ENCODE measurements around a stretch of chr14.

GRCh38 chr14:71014354-71014811 is 107.1 kb downstream of the PCNX1 start:
- RAMPAGE, long total RNA: no peak
- RRBS: no CpG with 5 or more reads among the region's 4 CpGs

- RAMPAGE, long total RNA: no peak
- RRBS: no CpG with 5 or more reads among the region's 8 CpGs
Measured at GRCh38 chr14:71165163-71165824, 155.0 kb upstream of the SIPA1L1 start.

DNA sequence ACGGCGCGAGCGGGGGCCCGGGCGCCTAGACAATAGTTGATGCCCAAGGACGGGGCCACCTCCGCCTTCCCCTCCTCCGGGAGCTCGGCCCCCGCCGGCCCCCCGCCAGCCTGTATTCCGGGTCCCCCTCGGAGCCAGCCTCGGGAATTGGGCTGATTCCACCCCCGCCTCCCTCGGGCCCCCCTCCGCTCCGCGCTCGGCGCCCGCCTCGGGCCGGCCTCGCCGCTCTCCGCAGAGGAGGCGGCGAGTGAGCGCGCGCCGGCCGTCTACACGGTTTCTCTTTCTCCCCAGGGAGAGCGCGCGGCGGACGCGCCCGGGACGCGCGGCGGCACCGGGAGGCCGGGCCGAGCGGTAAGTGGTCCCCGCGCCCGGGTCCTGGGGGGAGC is 548 bp downstream of the SIPA1L1 start:
- RAMPAGE, long total RNA: no peak
- RRBS: under 1% methylated on average over 39 of the region's 55 CpGs

DNA sequence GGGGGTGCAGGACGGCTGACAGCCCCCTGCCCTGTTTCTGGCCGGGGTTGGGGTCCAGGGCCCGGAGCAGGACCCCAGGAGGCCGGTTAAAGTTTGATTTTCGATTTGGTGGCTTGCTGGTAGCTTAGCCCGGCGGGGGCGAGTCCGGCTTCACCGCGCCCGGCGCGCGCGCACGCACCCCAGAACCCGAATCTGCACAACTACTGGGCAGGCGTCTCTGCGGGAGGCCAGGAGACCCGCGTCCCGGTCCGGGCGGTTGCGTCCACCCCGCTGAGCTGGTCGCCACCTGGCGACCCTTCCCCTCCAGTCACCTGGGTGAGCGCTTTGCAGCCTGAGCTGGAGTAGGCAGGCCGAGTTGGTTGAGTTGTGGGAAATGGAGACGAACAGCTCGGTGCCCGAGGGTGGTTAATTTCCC is 948 bp downstream of the SIPA1L1 start:
- RAMPAGE, long total RNA: no peak
- RRBS: 1% methylated on average over 16 of the region's 34 CpGs

DNA sequence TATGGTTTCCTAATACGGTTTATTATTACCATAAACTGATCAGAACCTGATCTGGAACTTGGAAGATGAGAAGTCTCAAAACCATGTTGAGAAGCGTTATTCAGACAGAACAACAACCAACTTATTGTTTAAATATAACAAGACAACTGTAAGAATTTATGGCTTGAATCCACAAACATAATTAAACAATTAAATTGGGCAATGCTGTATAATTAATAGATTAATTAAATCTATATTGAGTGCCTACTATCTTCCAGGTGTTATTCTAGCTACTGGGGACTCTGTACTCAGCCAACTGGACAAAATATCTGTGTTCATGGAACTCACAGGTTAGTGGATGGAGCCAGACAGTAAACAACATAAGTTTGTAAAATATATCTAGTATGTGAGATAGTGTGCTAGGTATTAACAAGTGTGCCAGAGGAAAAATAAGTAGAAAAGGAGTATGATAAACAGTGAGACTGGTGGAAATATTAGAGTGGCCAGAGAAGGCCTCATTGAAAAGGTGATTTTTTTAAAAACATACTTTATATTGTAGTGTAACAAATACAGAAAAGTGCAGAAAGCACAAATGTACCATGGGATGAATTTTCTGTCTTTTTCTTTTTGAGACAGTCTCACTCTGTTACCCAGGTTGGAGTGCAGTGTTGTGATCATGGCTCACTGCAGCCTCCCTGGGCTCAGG is 31.5 kb downstream of the SIPA1L1 start:
- RAMPAGE, long total RNA: no peak
- RRBS: no CpG with 5 or more reads among the region's 2 CpGs

DNA sequence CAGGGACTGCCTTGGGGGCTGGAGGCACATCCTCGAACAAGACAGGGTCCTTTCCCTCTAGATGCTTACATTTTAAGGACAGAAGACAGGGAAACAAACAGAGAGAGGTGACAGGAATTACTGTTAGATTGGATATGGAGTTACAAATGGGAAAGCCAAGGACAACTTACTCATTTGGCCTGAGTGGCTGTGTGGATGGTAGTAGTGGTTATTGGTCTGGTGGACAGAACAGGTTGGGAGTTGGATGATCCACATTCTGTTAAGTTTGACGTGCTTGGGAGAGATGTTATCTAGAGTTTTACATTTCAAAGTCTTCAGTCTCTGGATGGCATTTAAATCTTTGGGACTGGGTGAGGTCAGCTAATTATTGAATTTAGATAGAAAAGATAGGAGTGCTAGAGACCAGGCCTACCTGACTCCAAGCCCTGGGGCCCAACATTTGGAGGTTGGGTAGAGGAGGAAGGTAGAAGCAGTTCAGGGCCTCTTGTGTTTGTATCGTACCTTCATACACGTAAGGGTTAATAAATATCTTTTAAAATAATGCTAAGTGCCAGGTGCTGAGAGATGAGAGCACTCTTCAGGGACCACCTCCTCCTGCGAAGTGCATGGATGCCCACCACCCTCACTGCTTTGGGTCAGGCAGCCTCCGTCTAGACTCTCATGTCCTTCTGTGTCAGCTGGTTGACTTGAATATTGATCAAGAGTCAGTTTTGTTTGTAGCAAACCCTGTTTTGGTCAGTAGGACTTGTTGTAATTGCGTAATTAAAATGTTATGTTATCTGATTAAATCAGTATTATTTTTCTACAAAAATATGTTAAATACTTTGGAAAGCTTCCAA is 151.4 kb downstream of the SIPA1L1 start:
- RAMPAGE, long total RNA: no peak
- RRBS: no CpG with 5 or more reads among the region's 7 CpGs

DNA sequence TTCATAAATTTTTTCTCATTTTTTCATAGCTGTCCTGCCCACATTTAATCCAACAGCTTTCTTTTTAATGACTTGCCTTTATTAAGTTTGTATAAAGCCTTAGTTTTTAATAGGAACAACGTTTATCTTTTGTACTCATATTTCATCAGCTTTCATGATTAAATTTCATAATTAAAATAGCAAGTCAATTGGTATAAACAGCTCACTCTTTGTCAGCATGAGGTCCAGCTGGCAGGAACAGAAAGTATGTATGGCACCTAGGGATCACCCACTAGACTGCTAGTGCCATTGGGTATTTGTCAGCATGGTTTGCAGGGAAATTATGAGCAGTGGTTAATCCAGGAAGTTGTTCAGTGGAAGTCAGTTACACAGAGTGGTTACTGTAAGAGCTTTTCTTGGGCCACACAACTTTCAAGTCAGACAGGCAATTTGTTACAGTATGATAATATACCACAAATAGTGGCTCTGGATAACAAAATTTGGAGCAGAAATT is 271.6 kb downstream of the SIPA1L1 start:
- RAMPAGE, long total RNA: no peak
- RRBS: no CpG with 5 or more reads among the region's 1 CpG

DNA sequence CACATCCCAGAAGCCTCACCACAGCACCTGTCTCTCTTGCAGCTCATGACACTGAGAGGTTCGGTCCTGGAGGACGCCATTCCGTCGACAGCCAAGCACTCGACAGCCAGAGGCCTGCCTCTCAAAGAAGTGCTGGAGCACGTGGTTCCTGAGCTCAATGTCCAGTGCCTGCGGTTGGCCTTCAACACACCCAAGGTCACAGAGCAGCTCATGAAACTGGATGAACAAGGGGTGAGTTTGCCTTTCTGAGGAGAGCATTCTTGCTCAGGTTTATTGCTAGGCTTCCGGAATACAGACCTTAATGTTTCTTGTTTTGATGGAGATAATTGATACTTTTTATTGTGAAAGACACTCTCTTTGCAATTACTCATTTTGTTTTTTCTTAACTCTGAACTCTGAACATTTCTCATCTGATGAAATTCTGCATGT is 303.7 kb downstream of the SIPA1L1 start:
- RAMPAGE, long total RNA: no peak
- RRBS: no CpG with 5 or more reads among the region's 8 CpGs

DNA sequence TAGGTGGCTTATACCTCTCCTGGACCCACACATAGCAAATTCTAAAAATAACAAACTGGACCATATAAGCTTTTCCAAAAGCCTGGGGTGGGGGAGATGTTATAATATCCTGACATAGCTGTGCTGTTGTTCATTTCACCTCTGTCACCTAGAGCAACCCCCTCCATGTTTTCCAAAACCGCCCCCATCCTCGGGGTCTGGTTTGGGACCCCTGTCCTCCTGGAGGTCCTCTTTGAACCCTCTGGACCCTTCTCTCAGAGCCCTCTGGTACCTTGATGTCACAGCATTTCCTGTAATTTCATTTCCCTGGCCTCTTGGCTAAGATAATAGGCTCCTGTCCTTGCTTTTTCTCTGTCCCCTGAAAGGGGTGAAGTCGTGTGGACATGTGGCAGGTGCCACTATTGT is 165.8 kb downstream of the RGS6 start:
- RAMPAGE, long total RNA: no peak
- RRBS: no CpG with 5 or more reads among the region's 3 CpGs

DNA sequence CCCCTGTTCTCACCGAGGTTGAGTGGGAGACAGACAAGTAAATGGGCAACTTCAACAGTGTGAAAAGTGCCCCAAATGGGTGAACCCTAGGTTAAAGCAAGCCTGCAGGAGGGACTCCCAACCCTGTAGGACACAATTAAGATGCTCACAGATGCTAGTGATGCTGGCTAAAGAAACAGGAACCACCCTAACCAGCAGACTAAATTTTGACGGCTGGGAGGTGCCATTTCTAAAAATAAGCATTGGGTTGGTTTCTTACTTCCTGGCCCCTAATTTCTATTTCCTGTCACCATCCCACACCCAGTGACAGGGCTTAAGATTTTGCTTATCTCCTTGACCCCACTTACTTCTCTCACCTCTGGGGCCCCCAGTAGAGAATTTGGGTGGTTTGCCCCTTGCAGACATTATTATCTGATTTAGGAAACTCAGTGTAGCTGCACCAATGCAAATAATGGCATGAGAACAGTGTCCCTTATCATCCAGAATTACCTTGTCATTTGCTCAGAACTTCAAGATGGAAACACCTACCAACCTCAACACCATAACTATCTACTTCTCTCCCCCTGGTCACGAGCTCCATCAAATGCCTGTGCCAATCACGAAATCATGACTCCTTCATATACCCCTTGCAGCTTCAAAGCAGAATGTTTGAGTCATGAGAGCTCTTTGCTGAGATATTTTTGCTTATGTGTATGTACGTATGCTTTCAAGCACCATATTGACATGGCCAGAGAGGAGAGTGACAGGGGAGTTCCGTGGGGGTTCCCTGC is 374.7 kb downstream of the DPF3 start:
- RAMPAGE, long total RNA: no peak
- RRBS: no CpG with 5 or more reads among the region's 6 CpGs

GRCh38 chr14:72714030-72714539 is 179.8 kb downstream of the DPF3 start:
- RAMPAGE, long total RNA: no peak
- RRBS: no CpG with 5 or more reads among the region's 17 CpGs

- RAMPAGE, long total RNA: no peak
- RRBS: no CpG with 5 or more reads among the region's 3 CpGs
Measured at GRCh38 chr14:72804372-72804798, 89.5 kb downstream of the DPF3 start.

DNA sequence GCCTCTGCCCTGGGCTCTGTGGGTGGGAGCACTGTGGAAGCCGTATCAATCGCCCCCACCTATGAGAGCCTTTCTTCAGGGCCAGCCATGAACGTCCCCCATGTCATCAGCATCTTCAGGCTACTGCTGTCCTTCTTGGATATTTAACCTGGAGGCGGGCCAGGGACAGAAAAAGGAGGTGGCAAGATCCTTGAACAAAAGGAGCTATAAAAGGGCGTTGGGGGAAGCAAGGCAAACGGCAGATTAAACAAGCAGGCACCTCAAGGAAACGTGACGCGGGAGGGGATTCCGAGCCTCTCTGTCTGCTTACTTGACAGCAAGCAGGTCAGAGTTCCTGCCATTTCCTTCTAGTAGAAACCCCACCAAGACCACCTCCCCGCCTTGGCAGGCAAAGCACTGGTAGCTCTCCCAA is 63.0 kb downstream of the DPF3 start:
- RAMPAGE, long total RNA: no peak
- RRBS: no CpG with 5 or more reads among the region's 11 CpGs

GRCh38 chr14:72929579-72929836 is 3.2 kb downstream of the DCAF4 start:
- RAMPAGE, long total RNA: no peak
- RRBS: no CpG with 5 or more reads among the region's 12 CpGs

- RAMPAGE, long total RNA: no peak
- RRBS: no CpG with 5 or more reads among the region's 1 CpG
Measured at GRCh38 chr14:73083427-73083606, 25.0 kb downstream of the RBM25 start.

DNA sequence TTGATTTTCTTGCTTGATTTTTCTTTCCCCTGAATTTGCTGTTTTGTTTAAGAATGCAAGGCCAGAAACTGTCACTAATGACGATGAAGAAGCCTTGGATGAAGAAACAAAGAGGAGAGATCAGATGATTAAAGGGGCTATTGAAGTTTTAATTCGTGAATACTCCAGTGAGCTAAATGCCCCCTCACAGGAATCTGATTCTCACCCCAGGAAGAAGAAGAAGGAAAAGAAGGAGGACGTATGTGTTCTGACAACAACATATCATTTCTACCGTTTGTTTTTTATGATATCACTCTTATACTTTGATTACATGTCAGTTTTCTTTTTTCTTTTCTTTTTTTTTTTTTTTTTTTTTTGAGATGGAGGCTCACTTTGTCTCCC is 38.5 kb downstream of the RBM25 start:
- RAMPAGE, long total RNA: no peak
- RRBS: no CpG with 5 or more reads among the region's 4 CpGs

- RAMPAGE, long total RNA: no peak
- RRBS: no CpG with 5 or more reads among the region's 2 CpGs
Measured at GRCh38 chr14:73099579-73100020, 36.7 kb upstream of the PSEN1 start.

DNA sequence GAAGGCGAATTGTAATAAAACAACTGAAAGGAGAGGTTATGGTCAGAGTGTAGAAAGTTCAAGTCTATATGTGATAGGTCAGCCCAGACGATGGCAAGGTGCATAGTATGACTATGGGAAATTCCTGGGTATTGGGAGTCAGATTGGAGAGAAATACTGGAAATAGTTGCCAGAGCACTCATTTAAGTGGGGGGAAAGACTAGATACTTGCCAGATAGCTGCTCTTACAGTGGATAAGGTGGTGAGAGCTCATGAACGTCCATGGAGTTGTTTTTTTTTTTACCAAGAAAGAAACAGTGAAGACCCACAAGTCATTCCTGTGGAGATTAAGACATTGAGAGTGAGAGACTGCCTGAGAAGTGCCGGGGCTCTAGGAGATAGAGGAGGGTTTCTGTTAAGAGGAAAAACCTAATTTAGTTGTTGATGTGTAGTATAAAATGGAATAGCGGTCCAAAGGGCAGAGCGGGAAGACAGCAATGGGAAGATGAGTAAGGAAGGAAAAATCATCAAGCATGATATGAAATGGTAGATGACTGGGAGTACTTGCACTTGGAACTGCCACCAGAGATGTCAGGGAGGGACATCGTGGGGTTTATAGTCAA is 20.4 kb upstream of the PSEN1 start:
- RAMPAGE, long total RNA: no peak
- RRBS: no CpG with 5 or more reads among the region's 7 CpGs

DNA sequence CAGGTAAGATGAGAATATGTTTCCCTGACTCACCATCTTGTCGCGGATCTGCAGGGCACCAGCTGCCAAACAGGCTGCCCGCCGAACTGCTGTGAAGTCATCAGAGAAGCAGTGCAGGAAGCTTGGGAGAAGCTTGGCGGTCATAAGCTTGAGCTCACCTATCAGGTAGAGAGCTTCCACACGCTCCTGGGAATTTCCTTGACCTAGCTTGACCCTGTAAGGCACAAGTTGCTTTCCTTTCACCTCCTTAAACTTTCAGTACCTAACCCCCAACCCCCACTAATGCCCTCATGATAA is 9.7 kb downstream of the RIOX1 start:
- RAMPAGE, long total RNA: no peak
- RRBS: no CpG with 5 or more reads among the region's 6 CpGs

DNA sequence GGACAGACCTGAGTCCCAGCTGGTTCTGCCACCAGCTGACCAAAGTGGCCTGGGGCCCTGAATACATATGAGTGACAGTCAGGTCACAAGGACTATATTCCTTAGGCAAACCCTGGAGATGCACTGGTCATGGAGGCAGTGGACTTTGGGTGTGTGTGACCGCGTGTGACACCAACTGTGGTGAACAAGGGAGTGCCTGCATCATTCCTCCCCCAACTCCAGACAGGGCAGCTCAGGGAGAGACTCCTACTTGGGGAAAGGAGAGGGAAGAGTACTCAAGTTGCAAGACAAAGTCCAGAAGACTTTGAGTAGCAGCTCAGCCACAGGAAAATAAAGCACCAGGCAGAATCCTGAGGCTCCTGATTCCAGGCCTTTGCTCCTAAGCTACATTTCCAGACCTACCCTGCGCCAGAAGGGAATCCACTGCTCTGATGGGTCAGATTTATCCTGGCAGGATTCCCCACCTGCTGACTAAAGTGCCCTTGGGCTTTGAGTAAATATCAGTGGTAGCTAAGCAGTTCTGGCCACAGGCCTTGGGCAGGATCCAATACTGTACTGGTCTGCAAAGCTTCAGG is 10.6 kb upstream of the ACOT1 start:
- RAMPAGE, long total RNA: no peak
- RRBS: no CpG with 5 or more reads among the region's 3 CpGs

All from kidney epithelial cell (primary cell).